Cardiac muscle cell (in vitro differentiated cells and primary cell): ENCODE measurements around the genes VPS54 and PELI1.

DNA sequence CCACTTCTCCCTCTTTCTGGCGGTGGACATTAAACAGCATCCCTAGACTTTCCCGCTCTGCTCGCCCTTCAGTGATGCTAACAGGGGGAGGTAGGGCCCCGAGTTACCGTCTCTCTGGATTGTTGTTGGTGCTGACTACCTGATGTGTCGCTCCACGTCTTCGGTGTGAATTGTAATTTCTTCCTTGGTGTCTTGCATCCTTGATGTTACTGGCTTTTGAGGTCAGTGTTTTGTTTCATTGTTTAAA is 944 bp downstream of the EHBP1 start:
- RAMPAGE, long total RNA, result no peak
- RRBS, result no CpG with 5 or more reads among the region's 8 CpGs

GRCh38 chr2:62875774-62876431 is 170.4 kb downstream of the EHBP1 start:
- RAMPAGE, long total RNA, result no peak
- RRBS, result no CpG with 5 or more reads among the region's 1 CpG

GRCh38 chr2:63614453-63614987 is 25.8 kb downstream of the MDH1 start:
- RAMPAGE, long total RNA, result no peak
- RRBS, result no CpG with 5 or more reads among the region's 2 CpGs

DNA sequence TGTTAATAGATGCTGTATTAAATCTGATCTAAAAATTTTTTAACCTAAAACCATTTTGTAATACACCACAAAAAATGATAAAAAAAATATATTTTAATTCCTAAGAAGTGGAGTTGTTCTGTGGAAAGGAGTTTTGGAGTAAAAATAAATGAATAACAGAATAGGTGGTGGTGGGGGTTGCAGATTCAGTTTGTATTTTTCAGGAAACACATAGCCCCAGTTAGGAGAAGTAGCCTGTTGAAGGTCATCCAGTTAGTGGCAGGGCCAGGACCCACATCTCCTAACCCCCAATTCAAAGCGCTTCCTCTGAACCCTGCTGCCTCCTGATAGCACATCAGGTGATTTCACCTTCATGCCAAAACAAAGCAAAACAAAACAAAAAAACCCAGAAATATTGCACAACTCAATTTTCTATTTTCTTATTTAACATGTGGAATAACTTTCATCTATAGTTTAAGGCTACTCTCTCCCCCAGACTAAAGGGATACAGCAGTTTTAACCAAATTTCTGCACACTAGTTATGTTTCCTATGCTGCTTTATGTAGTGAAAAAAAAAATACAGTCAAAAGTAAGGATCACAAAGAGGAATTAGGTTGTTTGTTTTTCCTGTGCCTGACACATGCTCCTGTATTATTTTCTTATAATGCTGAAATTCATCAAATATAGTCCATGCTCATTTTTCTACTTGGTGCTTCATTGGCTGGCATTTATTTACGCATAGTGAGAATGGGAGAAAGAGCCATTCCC is 112.3 kb upstream of the UGP2 start:
- RAMPAGE, long total RNA, result no peak
- RRBS, result no CpG with 5 or more reads among the region's 2 CpGs

DNA sequence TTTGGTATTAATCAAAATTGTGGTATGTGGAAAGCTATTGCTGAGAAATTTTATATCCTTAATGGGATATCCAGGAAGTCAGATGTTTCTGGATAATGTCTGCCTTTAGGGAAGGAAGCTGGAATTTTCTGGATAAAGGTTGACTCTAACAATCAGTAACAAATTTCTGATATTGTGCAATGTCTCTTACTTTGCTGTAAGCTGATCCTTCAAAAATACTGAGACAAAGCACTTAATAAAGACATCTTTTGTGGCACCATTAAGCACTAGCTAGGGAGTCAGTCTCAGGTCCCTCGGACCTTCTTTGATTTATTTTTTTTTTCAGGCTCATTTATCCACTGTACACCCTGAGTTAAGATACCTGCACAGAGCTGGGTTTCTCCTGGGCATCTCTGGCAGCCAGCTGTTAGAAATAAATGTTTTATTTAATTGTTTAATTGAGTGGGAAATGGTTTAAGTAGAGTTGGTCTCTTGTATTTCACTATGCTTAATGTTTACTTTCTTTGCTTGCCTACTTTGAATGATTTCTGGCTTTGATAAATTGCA is 100.6 kb upstream of the UGP2 start:
- RAMPAGE, long total RNA, result no peak
- RRBS, result no CpG with 5 or more reads among the region's 1 CpG

- RAMPAGE, long total RNA, result no peak
- RRBS, result no CpG with 5 or more reads among the region's 1 CpG
These were observed 33.7 kb upstream of the UGP2 start for GRCh38 chr2:63807978-63808326.

DNA sequence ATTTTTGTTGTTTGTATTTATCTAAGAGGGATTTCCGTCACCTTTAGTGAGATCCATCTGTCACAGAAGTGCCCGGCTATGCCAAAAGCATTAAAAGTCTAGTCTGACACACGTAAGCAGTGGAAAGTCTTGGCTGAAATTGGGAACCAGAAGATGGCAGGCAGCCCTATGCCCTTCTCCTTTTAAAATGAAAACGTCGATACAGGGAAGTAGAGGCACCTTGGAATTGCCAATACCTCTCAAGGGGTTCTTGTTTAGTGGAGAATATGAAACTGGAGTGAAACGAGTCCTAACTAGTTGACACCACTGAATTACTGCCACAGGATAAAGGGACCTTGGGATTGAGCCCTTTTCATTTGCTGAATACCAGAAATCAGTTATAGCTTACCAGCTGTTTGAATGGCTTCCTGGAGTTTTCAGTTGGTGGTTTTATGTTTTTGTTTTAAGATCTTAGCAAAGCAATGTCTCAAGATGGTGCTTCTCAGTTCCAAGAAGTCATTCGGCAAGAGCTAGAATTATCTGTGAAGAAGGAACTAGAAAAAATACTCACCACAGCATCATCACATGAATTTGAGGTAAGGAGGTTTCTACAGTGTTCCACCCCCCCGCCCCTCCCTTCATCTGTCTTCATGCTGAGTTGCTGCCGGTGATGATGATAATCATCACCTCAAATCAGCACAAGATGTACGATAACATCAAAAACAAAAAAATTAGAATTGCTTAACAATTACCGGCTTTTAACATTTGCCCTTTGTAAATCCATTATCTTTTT is 14.3 kb downstream of the UGP2 start:
- RAMPAGE, long total RNA, result no peak
- RRBS, result 99% methylated on average over 1 of the region's 11 CpGs

- RAMPAGE, long total RNA, result no peak
- RRBS, result no CpG with 5 or more reads among the region's 6 CpGs
These were observed 29.9 kb downstream of the UGP2 start for GRCh38 chr2:63871546-63872016.

GRCh38 chr2:64018514-64019627 is at the start of gene VPS54:
VPS54 (minus strand) TSS chr2:64019428.
- RAMPAGE, long total RNA, result no peak
- RRBS, result 2% methylated on average over 62 of the region's 111 CpGs

- RAMPAGE, long total RNA, result no peak
- RRBS, result no CpG with 5 or more reads among the region's 2 CpGs
These were observed 17.2 kb upstream of the VPS54 start for GRCh38 chr2:64036421-64036796.

DNA sequence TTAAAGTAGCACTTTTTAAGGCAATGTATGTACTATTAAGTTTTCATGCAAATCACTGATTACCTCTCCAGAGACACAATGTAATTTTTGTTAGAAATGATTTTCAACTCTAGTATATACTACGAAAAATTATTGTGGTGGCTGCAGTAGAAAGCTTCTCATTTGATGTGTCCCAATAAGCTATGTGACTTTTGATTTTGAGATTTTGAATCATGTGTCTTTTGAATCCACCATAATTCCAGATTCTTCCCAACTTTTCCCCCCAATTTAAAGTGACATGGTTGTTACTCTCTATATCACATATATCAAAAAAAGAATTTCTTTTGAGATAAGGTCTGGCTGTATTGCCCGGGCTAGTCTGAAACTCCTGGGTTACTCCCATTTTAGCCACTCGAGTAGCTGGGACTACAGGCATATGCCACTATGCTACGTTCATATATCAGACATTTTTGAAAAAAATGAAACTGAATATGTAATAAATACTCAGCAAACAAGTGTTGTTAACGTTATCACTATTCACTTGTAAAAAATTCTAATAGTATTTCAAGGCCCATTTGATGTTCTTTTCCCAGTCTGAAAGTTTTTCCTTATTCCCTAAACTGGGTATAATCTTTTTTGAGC is 14.2 kb downstream of the PELI1 start:
- RAMPAGE, long total RNA, result no peak
- RRBS, result no CpG with 5 or more reads among the region's 5 CpGs

DNA sequence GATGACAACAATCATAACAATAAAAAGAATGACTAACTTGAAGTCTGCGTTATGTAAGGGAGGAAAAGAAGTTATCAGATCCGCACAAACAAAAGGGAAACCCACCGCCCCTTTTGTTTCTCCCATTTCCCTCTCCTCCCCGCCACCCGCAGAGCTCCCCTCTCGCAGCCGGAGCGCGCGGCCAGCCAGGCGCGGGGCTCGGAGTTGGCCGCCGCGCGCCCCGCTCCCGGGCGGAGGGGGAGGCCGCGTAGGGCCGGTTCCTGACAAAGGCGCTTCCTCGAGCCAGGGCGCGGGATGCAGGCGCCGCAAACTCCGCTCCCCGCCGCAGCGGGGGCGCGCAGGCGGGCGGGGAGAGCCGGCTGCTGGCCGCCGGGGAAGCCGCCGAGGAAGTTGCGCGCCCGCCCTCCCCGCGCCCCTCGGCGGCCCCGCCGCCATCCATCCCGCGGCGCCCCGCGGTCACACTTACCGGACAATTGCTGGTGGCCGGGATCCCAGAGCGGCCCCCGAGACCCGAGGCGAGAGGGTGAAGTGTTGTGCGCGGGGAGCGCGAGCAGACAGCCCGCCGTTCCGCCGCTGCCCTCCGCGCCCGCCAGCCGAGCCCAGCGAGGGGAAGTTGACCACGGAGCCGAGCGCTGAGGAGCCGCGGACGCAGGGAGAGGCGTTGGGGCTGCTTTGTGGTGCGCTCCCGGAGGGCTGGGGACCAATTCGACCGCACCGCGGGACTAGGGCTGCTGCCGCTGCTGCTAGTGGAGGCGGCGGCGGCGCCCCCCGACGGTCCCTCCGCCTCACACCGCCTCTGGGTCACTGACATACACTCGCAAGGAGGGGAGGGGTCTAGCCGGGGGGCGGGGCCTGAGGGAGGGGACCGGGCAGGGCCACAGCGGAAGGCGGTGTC is at the start of gene PELI1:
PELI1 (minus strand) TSS at position 806 of the 895 bp plus-strand sequence.
- RAMPAGE, long total RNA, result no peak
- RRBS, result 1% methylated on average over 36 of the region's 103 CpGs

DNA sequence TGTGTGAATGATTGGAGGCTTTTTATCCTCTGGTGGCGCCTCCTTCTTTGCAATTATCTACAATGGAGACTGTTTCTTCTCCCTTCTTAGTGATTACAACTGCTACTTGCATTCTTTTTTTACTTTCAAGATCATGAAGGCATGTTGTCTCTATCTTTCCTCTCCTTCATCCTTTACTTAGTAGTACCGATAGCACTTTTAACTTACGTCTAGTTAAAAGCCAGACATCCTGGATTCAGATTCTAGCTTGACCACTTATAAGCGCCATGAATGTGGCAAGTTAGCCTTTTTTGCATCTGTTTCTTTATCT is 84.4 kb upstream of the PELI1 start:
- RAMPAGE, long total RNA, result no peak
- RRBS, result no CpG with 5 or more reads among the region's 4 CpGs

- RAMPAGE, long total RNA, result no peak
- RRBS, result no CpG with 5 or more reads among the region's 7 CpGs
These were observed 121.9 kb upstream of the LGALSL start for GRCh38 chr2:64331978-64332550.

DNA sequence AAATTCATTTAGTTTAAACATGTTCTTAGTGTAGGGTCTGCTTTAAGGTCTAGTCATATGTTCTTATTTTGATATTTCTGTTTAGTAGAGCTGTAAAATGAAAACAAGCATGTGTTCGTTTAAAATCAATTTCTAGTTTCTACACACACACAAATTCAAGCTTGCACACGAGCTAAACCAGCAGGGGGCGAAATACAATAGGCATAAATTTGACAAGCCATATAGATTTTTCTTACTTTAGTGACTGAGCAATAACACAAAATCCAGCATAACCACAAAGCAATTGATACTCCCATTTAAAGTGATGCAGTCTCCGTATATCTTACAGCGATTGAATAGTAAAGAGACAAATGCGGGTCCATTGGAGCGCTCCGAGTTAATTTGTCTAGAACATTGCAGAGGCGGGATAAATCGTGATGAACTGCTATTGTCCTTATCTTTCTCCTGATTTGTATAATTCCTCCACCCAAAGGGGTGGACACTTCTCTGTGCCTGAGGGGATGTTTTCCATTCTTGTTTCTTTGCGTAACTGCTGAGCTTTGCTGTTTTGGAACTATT is 1.3 kb upstream of the AFTPH start:
- RAMPAGE, long total RNA, result no peak
- RRBS, result no CpG with 5 or more reads among the region's 11 CpGs

GRCh38 chr2:64524648-64525782 is 887 bp downstream of the AFTPH start:
- RAMPAGE, long total RNA, result no peak
- RRBS, result 2% methylated on average over 15 of the region's 47 CpGs

DNA sequence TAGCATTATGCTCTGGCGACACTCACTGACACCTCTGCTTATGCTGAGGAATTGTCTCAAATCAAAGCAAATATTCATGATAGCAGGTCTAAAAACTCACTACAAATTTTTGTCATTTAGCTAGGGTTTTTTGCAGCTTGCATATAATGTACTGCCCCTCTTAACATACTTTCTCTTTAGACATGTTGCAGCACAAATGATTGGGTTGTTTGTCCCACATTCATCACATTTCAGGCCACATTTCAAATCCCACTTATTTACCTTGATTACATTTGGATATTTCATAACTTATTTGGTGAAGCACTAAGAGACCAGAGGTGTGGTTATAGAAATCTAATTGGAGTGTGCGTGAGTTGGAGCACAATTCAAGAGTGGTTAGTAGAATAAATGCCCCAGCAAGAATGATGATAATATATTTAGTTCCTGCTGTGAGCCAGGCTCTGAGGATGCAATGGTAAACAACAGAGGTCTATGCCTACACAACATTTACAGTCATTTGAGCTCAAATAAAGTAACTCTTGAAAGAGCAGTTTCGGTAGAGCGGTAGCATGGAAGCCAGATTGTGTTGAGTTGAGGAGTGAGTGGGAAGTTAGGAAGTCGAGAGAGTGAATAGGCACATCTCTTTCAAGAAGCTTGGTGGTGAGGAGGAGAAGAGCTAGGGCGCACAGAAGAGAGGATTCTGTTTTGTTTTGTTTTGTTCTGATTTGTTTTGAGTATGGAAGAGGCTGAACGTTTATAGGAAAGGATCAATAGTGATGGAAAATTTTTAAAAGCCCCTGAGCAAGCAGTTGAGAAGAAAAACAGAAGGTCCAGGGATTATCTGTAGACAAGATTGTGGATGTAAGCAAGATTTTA is 15.3 kb downstream of the AFTPH start:
- RAMPAGE, long total RNA, result no peak
- RRBS, result no CpG with 5 or more reads among the region's 7 CpGs

GRCh38 chr2:64551306-64552143 is 27.4 kb downstream of the AFTPH start:
- RAMPAGE, long total RNA, result no peak
- RRBS, result no CpG with 5 or more reads among the region's 4 CpGs

- RAMPAGE, long total RNA, result no peak
- RRBS, result no CpG with 5 or more reads among the region's 8 CpGs
These were observed 20.9 kb downstream of the SERTAD2 start for GRCh38 chr2:64632484-64633469.

DNA sequence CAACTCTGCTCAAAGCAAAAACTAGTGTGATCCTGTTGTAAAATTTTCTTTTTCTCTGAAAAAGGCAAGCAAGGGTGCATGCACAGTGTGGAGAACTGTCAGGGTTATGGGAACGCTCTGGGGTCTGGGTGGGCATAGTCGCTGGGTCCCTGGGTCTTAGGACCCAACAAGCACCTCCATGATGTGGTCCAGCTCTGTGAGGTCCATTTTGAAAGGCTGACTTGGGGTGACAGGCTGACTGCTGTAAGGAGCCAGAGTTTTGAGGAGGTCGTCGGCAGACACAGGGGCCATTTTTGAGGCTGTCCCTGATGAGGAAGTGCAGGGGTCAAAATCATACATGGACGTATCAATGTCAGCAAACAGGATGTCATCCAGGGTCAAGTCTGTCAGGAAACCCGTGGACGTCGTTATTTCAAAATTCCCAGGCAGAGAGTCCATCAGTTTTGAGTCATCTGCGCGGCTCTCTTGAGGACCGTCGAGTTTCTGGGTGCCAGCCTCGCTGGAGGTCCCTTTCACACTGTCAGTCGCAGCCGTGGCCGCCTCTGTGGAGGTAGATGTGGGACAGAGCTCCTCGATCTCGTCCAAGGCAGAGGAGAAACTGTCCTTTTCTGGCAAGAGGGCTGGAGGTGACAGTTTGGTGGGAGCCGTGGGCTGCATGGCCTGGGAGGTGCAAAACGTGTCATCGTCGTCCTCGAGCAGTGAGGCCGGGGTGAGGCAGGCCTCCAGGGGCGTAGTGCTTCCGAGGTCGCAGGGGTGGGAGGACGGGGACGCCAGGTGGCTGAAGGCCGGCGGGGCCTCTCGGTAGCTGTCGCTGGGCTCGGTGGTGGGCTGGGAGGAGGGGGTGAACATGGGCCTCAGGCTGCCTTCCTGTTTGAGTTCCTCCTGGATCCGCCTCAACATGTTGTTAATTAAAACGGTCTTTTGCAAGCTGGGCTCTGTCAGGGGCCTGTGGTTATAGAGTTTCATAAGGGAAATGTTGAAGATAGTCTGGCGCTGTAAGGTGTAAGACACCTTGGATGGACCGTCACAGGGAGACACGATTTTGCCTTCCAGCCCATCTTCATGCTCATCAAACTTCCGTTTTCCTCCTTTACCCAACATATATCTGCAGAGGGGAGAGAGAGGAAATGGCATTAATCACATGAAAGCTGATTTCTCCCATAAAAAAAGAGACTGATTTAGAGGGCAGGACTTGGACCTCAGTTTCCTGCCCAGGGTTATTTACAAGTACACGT is 17.5 kb downstream of the SERTAD2 start:
- RAMPAGE, long total RNA, result no peak
- RRBS, result 60% methylated on average over 5 of the region's 41 CpGs